ENCODE data around the gene FNDC3A.

- PRO-cap, 3 experiments: no peak in any of the 3 experiments
- RAMPAGE, long total RNA: no peak
Observed at GRCh38 chr13:48144401-48144907, 49.5 kb upstream of the MED4 start.

GRCh38 chr13:48316889-48317811 is 13.6 kb downstream of the RB1 start:
- PRO-cap, 3 experiments: no peak in any of the 3 experiments
- RAMPAGE, long total RNA: no peak

GRCh38 chr13:48504214-48505017 is 28.5 kb downstream of the RCBTB2 start:
- PRO-cap, 3 experiments: no peak in any of the 3 experiments
- RAMPAGE, long total RNA: no peak

DNA sequence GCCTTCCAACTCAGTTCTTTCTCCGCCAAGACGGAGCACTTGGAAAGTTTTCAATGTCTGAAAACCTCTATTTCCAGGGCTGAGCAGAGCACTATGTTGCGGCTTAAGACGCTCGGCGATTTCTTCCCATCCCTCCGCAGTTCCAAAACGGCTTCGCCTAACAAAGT is 820 bp downstream of the RCBTB2 start:
- PRO-cap, 3 experiments: no peak in any of the 3 experiments
- RAMPAGE, long total RNA: no peak

GRCh38 chr13:48542200-48542504 is 9.3 kb upstream of the RCBTB2 start:
- PRO-cap, 3 experiments: no peak in any of the 3 experiments
- RAMPAGE, long total RNA: no peak

DNA sequence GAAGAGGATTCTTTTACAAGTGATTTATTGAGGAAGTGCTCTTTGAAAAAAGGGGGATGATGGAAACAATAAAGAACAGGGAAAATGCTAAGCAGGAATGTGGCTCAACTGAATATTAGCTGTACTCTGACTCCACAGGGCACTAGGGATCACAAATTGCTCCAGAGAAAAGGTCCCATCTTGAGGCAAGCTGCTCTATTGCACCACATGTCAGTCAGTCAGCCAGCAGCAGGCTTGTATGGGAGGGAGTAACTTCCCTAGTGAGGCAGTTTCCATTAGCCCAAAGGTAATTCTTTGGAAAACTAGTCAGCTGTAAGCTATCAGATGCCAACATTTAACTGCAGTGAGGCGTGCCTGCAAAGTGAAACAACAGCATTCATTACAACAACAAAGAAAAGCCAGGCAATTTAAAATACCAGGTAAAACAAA is 73.3 kb upstream of the FNDC3A start:
- PRO-cap, 3 experiments: no peak in any of the 3 experiments
- RAMPAGE, long total RNA: no peak

GRCh38 chr13:48975424-48976465 is at the start of gene FNDC3A:
TSS of gene FNDC3A (plus strand) at chr13:48975912.
- PRO-cap, 3 experiments: peak in 3 of 3 experiments; most common plus-strand start chr13:48976159 (in 3); most common minus-strand start chr13:48975888 (in 2)
- RAMPAGE, long total RNA: no peak

DNA sequence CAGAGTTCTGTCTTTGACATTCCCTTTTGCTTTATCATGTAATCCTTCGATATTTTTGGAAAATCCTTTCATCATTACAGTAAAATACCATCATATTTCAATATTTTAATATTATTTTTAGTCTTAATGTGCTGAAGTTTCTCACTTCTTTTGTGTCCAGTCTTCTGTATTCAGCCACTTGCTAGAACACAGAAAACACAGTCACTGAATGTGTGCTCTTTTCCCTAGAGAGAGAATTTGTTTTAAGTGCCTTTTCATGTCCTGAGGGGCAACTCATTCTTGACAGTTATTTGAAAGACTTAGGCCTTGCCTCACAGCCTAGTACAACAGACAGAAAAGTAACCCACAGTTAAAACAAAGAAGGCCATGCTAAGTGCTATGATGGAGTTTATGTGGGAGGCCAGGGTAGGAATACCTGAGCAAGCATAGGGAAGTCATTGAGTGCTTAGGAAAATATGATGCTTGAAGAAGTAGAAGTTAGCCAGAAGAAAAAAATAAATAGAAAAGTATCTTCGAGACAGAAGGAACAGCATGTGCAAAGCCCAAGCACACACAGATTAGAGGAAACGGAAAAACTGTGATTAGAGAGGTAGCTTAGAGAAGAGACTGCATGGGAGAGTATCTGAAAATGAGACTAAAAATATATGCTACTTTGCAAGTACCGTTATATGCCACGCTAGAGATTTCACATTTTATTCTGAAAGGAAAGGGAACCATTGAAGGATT is 120.9 kb downstream of the FNDC3A start:
- PRO-cap, 3 experiments: no peak in any of the 3 experiments
- RAMPAGE, long total RNA: no peak

- PRO-cap, 3 experiments: peak in 1 of 3 experiments; most common plus-strand start chr13:49444669 (in 1); most common minus-strand start chr13:49444689 (in 1)
- RAMPAGE, long total RNA: no peak
Observed at GRCh38 chr13:49444582-49444977, 506 bp downstream of the SETDB2 start.

GRCh38 chr13:49671844-49672593 is 19.3 kb downstream of the EBPL start:
- PRO-cap, 3 experiments: no peak in any of the 3 experiments
- RAMPAGE, long total RNA: no peak

DNA sequence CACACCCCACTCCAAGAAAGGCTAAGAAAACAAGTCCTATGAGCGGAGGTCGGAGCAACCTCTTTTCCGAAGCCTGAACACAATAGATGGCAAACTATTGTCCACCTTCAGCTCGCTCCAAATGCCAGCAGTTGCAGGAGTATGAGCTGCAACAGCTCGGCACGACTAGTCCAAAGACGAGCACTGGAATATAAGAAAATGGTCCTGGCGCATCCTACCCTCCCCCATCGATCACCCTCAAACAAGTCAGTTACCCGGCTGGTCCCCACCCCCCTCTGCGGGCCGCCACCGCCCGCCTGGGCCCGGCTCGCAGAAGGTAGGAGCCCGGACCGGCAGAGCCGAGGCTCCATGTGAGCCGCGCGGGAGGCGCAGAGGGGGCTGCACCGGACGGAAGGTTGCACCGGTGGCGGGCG is 829 bp downstream of the KPNA3 start:
- PRO-cap, 3 experiments: peak in 1 of 3 experiments; most common plus-strand start position 335 of the sequence (in 1)
- RAMPAGE, long total RNA: no peak

GRCh38 chr13:49792918-49793109 is 332 bp upstream of the KPNA3 start:
- PRO-cap, 3 experiments: peak in 3 of 3 experiments; most common minus-strand start chr13:49793000 (in 1)
- RAMPAGE, long total RNA: no peak

GRCh38 chr13:50081453-50082435 is 66.5 kb downstream of the KCNRG start:
- PRO-cap, 3 experiments: peak in 3 of 3 experiments; most common plus-strand start chr13:50082264 (in 3); most common minus-strand start chr13:50081489 (in 1)
- RAMPAGE, long total RNA: no peak

GRCh38 chr13:50140752-50141078 is 125.5 kb downstream of the KCNRG start:
- PRO-cap, 3 experiments: no peak in any of the 3 experiments
- RAMPAGE, long total RNA: no peak

GRCh38 chr13:50484265-50484833 is 359.1 kb downstream of the DLEU7 start:
- PRO-cap, 3 experiments: no peak in any of the 3 experiments
- RAMPAGE, long total RNA: no peak

GRCh38 chr13:50755858-50756773 is 87.4 kb downstream of the DLEU7 start:
- PRO-cap, 3 experiments: no peak in any of the 3 experiments
- RAMPAGE, long total RNA: no peak

DNA sequence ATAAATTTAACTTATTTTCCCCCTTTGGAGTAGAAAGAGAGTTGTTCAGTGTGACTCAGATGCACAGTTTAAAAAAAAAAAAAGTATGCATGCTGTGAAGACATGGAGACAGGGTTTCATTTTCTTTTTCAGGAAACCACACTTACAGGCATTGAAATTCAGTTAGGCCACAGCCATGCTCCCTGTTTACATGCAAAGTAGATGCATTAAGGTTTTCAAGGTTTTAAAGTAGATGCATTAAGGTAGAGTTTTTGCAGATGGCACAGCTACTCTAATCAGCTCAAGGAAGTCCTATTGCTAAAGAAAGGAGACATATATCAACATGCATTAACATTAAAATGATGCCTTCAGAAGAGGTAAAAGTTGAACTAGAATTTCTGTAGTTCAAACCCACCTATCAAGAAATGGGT is 16.0 kb upstream of the RNASEH2B start:
- PRO-cap, 3 experiments: no peak in any of the 3 experiments
- RAMPAGE, long total RNA: no peak

GRCh38 chr13:50940425-50940684 is 30.8 kb downstream of the RNASEH2B start:
- PRO-cap, 3 experiments: no peak in any of the 3 experiments
- RAMPAGE, long total RNA: no peak

DNA sequence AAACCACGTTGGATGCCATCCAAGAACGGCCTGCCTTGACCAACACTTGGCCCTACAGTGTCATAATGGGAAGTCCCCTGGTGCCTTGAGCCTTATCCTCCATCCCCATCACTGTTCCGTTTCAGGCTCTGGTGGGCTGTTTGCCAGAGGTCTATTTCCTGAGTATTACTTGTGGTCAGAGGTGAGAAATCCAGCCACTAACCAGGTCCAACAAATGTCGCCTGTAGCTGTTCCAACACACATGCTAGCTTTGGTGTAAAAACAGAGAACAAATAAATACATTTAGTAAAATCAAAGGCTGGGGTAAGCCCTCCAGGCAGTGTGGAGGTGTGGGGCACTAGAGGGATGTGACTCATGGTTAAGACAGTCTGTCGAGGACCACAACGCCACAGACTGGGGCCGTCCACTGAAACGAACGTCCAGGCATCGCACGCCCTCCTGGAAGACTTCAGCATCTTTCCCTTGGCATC is 44.6 kb downstream of the C13orf42 start:
- PRO-cap, 3 experiments: no peak in any of the 3 experiments
- RAMPAGE, long total RNA: no peak

DNA sequence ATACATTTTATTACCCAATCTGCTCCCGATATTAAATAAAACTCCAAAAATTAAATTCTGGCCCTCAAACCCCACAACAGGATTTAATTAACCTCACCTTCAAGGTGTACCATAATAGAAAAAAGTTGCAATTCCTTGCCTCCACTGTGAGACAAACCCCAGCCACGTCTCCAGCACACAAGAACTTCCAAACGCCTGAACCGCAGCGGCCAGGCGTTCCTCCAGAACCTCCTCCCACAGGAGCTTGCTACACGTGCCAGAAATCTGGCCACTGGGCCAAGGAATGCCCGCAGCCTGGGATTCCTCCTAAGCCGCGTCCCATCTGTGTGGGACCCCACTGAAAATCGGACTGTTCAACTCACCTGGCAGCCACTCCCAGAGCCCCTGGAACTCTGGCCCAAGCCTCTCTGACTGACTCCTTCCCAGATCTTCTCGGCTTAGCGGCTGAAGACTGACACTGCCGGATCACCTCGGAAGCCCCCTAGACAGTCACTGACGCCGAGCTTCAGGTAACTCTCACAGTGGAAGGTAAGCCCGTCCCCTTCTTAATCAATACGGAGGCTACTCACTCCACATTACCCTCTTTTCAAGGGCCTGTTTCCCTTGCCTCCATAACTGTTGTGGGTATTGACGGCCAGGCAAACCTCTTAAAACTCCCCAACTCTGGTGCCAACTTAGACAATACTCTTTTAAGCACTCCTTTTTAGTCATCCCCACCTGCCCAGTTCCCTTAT is 50.1 kb upstream of the FAM124A start:
- PRO-cap, 3 experiments: no peak in any of the 3 experiments
- RAMPAGE, long total RNA: no peak